Hematopoietic multipotent progenitor cell (in vitro differentiated cells): ENCODE results near the genes MMP2 and GNAO1.

DNA sequence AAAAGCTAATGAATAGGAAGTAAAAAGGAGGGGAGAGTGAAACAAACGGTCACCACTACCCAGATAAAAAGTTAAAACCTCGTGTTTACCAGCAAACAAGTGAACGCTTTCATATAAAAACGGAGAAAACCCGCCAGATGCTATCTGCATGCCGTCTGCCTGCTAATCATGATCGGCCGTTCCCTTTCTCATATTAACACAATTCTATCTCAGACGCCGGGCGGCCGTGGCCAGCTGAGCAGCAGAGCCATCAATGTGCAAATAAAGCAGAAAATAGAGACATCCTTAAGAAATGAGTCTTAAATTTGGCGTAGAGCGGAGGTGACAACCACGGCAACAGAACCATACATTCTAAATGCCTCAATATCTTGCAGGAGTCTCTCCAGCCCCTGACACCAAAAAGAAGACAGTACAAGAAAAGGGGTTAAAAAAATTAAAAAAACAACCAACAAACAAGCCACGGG lies 2.7 kb upstream of the IRX5 start:
- CAGE, long polyA plus RNA = no peak

DNA sequence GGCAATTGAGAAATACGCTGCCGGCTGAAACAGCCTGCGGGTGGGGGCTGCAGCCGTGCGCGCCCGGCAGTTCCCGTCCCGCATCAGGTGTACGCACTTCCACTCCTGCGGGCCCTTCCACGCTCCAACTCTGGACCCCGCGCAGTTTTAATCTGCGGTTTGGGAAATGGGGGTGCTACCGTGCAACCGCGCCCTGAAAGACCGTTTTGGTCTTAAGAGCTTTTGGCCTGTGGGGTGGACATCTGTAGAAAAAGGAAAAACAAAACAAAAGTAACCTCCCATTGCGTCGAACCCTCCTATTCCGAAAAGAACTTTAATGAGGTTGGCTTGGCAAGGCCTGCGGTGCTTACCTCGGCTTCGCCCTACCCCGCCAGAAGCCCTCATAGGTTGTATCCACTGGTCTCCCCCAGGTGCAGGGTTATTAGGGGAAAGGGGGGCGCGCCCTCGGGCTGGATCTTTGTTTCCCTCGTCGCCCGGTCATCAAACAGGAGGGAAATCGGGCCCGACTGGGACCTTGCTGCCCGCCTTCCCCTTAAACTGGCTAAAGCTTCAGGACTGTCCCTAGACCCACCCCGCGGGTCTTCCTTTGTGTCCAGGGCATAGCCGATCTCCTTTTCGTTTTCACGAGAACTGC lies 7.3 kb downstream of the IRX5 start:
- CAGE, long polyA plus RNA = no peak

- CAGE, long polyA plus RNA = no peak
Observed at GRCh38 chr16:55264624-55265403, 59.2 kb upstream of the IRX6 start.

DNA sequence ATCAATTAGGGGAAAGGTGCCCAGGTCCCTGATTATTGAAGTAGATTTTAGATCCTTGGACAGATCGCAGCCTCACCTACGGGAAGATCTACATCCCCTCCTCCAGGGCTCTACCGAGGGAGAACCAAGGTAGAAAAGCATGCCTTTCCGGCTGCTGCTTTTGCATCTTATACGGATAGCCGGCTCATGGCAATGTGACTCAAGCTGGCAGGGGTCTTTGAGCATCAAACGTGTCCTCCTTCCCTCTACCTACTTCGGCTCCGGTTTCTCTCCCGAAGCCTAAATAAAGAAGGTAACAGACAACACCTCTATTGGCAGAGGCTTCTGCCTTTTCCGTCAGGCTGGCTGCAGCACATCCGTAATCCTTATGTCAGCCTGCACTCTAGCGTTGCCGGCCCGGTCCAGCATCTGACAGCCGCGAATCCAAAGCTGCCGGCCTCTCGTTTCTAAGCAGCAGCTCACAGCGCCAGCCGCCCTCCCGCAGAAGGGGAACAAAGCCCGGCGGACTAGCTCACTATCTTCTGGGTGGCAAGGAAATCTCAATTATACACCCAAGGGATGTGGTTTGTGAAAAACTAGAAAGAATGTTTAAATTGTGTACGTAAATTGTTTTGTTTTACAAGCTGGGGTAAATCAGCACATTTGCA lies 47.0 kb downstream of the IRX6 start:
- CAGE, long polyA plus RNA = no peak

GRCh38 chr16:55384622-55385276 lies 60.7 kb downstream of the IRX6 start:
- CAGE, long polyA plus RNA = no peak

GRCh38 chr16:55478527-55479828 lies at the start of gene MMP2:
MMP2 (plus strand) TSS chr16:55479198.
- CAGE, long polyA plus RNA = no peak

- CAGE, long polyA plus RNA = no peak
Observed at GRCh38 chr16:55486647-55487690, 8.0 kb downstream of the MMP2 start.

GRCh38 chr16:55505188-55506453 lies 3.3 kb upstream of the LPCAT2 start:
- CAGE, long polyA plus RNA = no peak

DNA sequence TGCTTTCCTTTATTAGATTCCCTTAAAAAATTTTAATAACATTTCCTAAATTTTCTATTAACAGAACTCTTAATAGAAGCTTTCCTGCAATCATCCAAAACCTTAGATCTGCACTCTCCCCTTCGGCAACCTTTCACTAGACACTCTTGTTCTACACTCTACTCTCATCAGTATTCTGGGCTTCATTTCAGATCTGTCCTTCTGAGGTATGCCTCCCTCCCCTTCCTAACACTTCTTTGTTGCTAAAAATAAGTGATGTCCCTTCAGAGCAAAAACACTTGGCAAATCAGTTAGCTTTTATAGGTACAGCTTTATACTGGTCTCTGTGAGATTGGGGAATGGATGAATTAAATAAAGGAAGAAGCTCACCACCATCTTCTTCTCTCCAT lies 28.2 kb upstream of the GNAO1 start:
- CAGE, long polyA plus RNA = no peak

DNA sequence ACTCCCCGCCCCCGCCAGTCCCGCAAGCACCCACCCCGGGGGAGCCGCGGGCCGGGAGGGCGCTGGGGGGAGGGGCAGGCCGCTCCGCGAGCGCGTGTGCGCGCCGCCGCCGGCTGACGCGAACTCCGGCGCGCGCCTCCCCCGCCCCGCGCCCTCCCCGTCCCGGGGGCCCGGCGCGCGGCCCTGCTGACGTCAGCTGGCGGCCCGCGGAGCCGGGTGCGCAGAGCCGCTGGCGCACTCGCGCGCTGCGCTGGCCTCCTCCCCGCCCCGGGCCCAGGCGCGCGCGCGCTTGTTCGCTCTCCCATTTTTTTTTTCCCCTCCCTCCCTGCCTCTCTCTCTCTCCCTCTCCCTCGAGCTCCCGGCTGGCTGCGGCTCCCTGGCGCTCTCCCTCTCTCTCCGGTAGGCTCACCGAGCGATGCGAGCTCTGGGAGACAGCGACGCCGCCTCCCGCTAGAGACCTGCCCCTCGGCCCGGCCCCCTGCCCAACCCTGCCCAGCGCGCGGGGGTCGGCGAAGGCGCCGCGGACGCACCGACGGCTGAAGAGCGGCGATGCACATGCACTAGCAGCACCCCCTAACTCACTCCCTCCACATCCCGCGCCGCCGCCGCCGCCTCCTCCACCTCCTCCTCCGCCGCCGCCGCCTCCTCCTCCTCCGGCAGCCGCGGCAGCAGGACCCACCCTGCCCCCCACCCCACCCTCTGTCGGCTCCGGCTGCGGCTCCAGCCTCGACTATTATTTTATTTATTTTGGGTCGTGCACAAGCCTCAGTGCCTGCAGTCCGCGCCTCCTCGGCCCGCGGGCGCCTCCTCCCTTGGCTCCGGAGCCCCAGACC lies at the start of gene GNAO1:
GNAO1 (plus strand) TSS at position 336 of the 833 bp plus-strand sequence.
- CAGE, long polyA plus RNA = no peak

- CAGE, long polyA plus RNA = no peak
Observed at GRCh38 chr16:56269185-56270414, 78.3 kb downstream of the GNAO1 start.

GRCh38 chr16:56317959-56318746 lies 107.2 kb downstream of the AMFR start:
- CAGE, long polyA plus RNA = no peak

- CAGE, long polyA plus RNA = no peak
Observed at GRCh38 chr16:56422836-56423290, 2.5 kb downstream of the AMFR start.

- CAGE, long polyA plus RNA = no peak
Observed at GRCh38 chr16:56452129-56452766, 894 bp downstream of the OGFOD1 start.

DNA sequence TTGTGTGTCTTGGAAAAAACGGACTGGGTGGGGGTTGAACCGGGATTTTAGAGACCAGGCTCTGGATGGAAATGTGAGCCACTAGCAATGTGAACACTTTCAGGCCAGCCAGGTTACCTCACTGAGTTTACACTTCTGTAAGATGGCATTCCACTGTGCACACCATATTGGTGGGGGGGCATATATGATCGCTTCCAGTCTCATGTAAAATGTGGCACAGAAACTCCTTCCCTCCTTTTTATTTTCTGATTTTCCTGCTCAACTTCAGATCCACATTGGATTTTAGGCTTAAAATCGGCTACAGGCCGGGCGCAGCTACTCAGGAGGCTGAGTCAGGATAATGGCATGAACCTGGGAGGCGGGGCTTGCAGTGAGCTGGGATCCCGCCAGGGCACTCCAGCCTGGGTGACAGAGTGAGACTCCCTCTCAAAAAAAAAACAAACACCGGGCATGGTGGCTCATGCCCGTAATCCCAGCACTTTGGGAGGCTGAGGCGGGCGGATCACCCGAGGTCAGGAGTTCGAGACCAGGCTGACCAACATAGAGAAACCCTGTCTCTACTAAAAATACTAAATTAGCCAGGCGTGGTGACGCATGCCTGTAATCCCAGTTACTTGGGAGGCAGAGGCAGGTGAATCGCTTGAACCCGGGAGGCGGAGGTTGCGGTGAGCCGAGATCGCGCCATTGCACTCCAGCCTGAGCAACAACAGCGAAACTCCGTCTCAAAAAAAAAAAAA lies 1.7 kb downstream of the MT1E start:
- CAGE, long polyA plus RNA = no peak

- CAGE, long polyA plus RNA = no peak
Observed at GRCh38 chr16:56643301-56643836, 4.9 kb downstream of the MT1A start.

- CAGE, long polyA plus RNA = no peak
Observed at GRCh38 chr16:56662637-56662980, 4.8 kb downstream of the MT1F start.

DNA sequence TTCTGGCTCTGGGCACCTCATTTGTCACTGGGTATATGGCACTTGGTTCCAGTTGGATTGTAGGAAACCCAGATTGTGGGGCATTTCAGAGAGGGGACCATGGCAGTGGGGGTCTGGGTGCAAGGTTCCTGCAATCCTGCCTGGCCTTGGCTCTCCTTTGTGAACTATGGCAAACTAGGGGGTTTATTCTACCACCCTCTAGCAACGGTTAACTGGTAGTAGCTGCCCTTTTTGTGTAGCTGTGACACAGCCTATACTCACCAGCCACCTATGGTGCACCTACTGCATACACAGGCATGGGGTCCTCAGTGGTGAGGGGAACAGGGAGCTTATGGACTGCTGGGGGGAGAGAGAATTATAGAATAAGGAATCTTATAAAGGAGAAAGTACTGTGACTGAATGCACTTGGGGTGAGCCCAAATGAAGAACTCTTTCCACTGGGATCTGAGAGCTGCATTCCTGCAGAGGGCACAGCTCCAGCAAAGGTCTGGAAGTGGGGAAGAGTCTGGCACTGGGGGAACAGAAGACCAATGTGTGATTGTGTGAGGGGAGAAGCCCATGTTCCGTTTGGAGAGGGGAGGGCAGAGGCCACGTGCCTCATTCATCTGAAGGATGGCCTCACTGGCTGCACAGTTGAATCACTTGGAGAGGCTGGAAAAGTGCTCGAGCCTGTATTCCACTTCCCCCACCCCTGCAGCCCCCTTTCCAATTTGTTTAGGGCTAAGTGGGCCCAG lies 2.1 kb downstream of the MT1X start:
- CAGE, long polyA plus RNA = no peak

DNA sequence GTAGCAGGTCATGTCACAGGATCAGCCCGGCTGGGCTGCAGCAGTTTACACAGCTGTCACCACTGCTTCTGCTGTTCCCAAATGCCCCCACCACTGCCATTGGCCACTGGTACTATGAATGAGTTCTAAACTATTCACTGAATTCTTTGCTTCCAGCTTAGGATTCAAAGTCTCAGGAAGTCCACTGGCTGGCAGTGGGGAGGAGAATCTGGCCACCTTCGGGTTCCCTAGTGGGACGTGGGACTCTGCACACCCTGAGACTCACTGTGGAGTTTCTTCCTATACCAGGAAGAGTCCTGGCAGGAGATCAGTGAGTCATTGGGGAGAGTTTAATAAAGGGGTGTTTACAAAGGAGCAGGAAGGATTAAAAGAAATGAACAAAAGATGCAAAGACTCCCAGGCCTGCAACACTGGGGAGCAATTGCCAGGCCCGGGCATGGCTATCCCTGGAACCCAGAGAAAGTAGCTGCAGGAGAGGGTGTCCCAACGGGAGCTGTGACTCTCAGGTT lies 7.0 kb downstream of the MT1X start:
- CAGE, long polyA plus RNA = no peak

GRCh38 chr16:56915236-56915764 lies 16.6 kb upstream of the HERPUD1 start:
- CAGE, long polyA plus RNA = no peak